Peripheral blood mononuclear cell (primary cell): Measurements from ENCODE around the gene SLCO2A1.

DNA sequence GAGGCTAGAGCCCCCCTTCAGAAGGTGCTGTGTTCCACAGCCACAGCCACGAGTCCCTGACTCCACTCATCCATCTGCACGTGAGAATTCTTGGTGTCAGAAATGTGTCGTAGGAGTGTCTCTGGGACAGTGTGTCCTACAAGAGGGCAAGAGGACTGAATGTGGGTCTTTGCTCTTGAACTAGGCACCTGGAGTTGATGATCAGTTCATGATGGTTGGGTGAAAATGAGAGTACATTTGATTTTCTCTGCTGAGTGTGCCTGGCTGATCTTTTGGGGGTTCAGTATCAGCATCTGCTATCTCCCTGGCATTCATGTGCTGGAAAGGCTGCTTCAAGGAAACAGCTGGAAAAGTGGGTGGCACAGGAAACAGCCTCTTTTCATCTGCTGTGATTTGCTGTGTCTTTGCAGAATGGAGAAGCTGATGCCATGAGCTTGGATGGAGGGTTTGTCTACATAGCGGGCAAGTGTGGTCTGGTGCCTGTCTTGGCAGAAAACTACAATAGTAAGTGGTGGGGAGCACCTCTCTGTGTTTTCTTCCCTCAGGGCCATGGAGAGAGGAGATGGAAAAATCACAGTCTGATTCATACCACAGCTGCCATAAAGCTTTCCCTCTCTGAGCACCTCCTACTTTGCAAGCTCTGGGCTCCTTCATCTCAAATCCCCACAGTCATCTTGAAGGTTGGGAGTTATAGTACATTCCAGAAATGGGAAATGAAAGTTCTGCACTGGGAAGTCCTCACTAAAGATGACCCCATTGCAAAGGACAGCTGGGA, 17.8 kb downstream of the TF start:
- PRO-cap, 8 experiments: no peak in any of the 8 experiments

DNA sequence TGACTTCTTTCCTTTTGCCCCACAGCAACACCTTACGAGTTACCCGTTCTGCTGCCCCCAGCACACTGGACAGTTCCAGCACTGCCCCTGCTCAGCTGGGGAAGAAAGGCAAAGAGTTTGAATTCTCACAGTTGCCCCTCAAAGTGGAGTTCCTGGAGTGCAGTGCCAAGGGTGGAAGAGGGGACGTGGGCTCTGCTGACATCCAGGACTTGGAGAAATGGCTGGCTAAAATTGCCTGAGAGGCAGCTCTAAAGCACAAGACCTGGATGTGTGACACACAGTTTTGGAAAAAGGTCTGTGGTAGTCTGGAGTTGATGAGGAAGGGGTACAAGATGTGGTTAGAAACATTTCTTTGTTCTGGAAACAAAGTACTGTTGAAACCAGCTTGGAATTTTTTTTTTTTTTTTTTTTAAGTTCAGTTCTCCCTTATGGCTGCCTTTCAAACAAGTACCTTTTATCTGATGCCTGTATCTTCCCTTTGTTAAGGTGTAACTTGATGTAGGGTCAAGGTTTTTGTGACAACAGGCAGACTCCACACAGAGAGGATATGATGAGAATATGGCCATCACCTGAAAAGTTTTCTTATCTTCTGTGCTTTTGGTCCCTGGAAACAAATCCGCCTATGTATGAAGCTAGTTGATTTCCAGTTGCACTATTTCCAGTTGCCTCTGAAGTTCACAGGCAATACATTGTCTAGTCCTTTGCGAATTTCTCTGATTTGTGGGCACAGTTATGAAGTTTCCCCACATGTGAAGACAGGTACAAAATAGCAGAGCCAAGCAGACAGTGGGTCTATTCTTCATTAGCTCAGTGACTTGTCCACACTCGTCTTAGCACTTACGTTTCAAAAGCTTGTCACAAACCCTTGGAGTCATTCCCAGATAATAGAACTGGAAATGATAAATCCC, 14.2 kb downstream of the SRPRB start:
- PRO-cap, 8 experiments: no peak in any of the 8 experiments

GRCh38 chr3:134029230-134030303, at the start of gene SLCO2A1:
SLCO2A1 (minus strand) TSS chr3:134029925.
- PRO-cap, 8 experiments: peak in 1 of 8 experiments; most common minus-strand start chr3:134029925 (in 1)

GRCh38 chr3:134030304-134030660, 557 bp upstream of the SLCO2A1 start:
- PRO-cap, 8 experiments: no peak in any of the 8 experiments

DNA sequence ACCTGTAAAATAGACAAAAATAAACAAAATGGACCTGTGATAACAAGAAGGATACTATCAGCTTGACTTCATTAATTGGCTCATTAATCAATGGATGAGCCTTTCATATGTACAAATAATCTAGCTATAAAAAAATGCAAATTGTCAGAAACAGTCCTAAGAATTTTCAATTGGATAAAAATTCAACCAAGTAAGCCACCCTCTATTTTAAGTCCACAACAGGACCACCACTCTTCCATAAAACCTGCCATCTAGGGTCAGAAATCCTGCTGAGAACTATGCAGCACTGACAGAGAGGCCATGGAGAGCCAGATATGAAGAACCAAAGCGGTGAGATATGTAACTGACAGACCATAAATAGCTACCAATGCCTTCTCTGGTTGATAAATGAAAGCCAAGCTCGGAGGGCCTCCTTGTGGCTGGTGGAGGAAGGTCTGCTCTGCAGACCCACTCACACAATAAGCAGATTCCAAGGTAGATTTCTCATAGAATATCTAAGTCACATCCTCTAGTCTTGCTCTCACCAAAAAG, 39.0 kb downstream of the RYK start:
- PRO-cap, 8 experiments: no peak in any of the 8 experiments

- PRO-cap, 8 experiments: no peak in any of the 8 experiments
Measured at GRCh38 chr3:134313210-134314312, 60.7 kb downstream of the AMOTL2 start.

DNA sequence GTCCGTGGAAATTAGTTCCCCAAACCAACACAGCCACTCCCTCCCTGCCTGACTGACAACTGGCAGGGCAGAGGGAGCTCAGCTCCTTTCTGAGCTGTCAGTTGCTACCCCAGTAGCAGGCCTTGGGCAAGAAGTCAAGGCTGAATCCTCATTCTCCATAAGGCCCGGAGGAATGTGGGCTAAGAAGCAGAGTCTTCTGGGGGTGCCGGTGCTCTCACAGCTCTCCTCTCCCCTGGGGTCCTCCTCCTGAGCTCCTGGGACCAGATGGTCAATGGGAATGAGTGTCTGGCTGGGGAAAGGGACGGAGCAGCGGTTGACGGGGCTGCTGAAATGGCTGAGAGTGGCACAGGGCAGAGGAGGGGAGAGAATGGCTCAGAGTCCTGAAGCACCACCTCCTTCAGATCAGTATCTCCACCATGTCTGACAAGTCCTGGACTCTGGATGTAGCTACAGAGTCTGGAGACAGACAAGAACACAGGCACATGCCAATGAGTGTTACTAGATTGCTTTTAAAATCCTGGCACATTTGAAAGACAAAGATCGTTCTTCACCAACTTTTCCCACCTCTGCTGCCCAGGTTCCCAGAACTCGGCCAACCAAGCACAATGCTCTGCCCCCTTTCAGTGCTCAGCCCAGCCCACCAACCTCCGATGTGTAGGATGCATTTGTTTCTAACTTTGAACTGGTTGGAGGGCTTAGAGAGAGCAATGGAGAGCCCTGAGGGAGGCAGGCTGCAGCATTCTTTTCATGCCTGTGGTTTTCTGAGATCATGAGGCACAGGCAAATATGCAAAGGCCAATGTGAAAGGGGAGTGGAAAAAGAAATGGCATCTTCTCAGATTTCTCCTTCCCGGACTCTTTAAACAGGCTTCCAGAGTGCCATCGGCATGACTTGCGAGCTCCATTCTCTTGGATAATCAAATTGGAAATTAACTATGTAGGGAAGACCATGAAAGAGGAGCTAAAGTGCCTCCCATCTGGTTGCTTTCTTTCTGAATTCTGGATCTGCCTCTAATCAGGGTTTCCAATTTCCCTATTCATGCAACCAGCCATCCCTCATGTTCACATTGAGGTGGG, 16.6 kb downstream of the AMOTL2 start:
- PRO-cap, 8 experiments: no peak in any of the 8 experiments

DNA sequence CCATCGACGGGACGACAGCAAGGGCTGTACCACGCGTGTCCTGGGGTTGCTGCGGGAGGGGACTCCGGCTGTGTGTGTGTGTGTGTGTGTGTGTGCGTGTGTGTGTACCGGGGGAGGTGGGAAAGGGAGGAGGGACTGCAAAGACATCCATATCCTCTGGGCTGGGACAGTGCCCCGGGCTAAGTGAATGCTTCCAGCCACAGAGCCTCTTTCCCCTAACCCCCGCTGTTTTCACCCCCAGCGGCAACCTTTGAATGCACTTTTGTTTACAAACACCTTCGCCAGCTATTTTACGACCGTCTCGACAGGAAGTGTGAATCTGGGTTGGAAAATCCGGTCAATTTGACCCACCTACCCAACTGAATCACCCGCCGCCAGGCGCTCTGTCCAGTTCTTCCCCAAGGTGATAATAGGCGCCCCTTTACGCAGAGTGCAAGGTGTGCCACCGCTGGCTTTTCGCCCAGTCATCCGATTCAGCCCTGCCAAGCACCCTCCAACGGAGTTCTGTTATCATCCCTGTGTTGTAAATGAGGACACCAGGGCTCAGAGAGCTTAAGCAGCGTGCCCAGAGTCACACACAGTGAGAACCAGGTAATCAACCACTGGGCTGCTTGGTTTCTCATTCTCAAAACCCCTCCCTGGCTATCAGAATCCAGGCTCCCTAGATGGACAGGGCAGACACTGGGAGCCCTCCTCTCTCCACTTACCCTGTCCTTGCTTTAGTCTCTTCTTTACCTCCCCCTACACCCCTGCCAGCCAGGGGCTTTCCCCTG, 772 bp upstream of the AMOTL2 start:
- PRO-cap, 8 experiments: no peak in any of the 8 experiments

- PRO-cap, 8 experiments: peak in 3 of 8 experiments; most common plus-strand start chr3:134487521 (in 1); most common minus-strand start chr3:134487461 (in 2)
Measured at GRCh38 chr3:134487236-134487972, 1.5 kb downstream of the CEP63 start.

- PRO-cap, 8 experiments: peak in 2 of 8 experiments; most common minus-strand start chr3:134535738 (in 2)
Measured at GRCh38 chr3:134535470-134535789, 49.6 kb downstream of the CEP63 start.

DNA sequence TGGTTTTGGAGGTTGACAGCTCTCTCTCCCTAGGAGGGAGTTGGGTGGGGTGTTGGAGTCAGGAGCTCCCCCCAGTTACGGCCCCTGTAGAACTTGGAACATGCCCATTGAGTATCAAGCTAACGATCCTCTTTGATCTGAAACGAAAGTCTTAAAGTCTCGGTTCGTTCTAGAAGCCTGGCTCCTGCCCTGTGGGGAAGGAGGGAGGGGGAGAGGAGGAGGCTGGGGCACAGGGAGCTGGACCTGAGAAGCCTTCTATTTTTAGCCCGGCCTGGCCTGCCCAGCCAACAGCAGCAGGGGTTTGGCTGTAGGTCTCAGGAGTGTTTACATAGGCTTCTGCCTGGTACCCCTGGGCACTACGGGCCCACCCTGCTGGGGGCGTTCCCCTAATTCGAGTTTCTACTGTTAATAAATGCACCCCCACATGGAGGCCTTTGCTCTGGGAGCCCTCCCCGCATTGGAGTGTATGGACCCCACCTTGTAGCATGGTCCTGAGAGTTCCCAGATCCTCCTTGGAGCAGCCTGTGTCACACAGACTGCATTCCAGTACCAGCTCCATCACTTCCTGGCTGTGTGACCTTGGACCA, 824 bp upstream of the KY start:
- PRO-cap, 8 experiments: no peak in any of the 8 experiments

DNA sequence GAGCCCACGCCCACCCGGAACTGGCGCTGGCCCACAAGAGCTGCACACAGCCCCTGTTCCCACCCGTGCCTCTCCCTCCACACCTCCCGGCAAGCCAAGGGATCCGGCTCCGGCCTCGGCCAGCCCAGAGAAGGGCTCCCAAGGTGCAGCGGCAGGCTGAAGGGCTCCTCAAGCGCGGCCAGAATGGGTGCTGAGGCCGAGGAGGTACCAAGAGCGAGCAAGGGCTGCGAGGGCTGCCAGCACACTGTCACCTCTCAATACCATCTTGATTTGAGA, 121.5 kb downstream of the EPHB1 start:
- PRO-cap, 8 experiments: no peak in any of the 8 experiments

DNA sequence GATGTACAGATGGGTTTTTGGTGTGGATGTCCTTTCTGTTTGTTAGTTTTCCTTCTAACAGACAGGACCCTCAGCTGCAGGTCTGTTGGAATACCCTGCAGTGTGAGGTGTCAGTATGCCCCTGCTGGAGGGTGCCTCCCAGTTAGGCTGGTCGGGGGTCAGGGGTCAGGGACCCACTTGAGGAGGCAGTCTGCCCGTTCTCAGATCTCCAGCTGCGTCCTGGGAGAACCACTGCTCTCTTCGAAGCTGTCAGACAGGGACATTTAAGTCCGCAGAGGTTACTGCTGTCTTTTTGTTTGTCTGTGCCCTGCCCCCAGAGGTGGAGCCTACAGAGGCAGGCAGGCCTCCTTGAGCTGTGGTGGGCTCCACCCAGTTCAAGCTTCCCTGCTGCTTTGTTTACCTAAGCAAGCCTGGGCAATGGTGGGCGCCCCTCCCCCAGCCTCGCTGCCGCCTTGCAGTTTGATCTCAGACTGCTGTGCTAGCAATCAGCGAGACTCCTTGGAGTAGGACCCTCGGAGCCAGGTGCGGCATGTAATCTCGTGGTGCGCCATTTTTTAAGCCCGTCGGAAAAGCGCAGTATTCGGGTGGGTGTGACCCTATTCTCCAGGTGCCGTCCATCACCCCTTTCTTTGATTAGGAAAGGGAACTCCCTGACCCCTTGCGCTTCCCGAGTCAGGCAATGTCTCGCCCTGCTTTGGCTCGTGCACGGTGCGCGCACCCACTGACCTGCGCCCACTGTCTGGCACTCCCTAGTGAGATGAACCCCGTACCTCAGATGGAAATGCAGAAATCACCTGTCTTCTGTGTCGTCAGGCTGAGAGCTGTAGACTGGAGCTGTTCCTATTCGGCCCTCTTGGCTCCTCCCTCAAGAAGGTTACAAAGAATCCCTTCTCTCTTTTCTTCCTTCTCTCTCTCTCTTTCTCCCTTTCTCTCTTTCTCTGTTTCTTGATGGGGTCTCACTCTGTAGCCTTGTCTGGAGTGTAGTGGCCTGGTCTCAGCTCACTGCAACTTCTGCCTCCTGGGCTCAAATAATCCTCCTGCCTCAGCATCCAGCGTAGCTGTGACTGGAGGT, 235.7 kb downstream of the EPHB1 start:
- PRO-cap, 8 experiments: no peak in any of the 8 experiments

GRCh38 chr3:135170720-135171244, 375.7 kb downstream of the EPHB1 start:
- PRO-cap, 8 experiments: no peak in any of the 8 experiments

DNA sequence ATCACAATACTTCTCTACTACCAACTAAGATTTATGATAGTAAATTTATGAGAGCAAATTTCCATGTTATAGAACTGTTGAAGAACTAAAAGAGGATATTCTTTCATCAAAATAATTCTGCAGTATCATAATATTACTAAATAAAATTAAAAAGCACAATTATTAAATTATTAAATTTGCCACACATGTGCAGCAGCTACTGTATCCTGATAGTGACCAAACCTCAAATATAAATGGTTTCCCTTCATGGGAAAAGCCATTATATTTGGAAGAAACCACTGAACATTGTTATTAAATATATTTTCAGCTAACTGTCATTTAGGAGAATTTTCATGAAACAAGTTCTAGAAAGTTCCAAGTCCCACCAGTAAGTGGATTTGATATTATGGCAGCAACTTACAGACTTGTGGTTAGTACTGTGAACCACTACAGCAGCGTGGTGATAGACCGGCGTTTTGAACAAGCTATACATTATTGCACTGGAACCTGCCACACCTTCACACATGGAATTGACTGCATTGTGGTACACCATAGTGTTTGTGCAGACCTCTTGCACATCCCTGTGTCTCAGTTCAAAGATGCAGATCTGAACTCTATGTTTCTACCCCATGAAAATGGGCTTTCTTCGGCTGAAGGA, 35.7 kb downstream of the PPP2R3A start:
- PRO-cap, 8 experiments: no peak in any of the 8 experiments

- PRO-cap, 8 experiments: no peak in any of the 8 experiments
Measured at GRCh38 chr3:136142546-136142933, 53.6 kb downstream of the MSL2 start.

- PRO-cap, 8 experiments: no peak in any of the 8 experiments
Measured at GRCh38 chr3:136173387-136174238, 22.5 kb downstream of the MSL2 start.

DNA sequence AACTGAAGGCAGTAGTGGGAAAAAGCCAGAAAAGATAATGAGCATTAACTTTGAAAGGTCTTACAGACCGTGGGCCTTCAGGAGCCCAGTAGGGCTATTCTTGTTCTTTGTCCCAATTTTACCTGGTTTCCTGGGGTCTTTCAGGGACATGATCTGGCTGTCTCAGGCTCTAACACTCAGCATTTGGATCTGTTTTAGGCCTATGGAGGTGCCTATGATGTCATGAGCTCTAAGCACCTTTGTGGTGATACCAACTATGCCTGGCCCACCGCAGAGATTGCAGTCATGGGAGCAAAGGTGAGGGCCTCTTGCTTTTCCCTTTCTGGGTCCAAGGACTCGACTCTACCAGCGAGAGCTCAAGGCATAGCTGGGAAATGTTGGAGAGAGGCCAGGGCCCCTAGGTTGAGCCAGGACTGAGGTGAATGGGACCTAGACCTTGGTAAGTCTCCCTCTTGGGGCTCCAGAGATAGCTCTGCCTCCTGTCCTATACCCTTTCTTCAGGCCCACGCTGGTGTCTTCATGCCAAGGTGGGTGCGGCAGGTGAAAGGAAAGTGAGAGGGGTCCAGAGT, 77.4 kb downstream of the PCCB start:
- PRO-cap, 8 experiments: no peak in any of the 8 experiments

GRCh38 chr3:136403865-136404862, 154.0 kb downstream of the PCCB start:
- PRO-cap, 8 experiments: no peak in any of the 8 experiments

DNA sequence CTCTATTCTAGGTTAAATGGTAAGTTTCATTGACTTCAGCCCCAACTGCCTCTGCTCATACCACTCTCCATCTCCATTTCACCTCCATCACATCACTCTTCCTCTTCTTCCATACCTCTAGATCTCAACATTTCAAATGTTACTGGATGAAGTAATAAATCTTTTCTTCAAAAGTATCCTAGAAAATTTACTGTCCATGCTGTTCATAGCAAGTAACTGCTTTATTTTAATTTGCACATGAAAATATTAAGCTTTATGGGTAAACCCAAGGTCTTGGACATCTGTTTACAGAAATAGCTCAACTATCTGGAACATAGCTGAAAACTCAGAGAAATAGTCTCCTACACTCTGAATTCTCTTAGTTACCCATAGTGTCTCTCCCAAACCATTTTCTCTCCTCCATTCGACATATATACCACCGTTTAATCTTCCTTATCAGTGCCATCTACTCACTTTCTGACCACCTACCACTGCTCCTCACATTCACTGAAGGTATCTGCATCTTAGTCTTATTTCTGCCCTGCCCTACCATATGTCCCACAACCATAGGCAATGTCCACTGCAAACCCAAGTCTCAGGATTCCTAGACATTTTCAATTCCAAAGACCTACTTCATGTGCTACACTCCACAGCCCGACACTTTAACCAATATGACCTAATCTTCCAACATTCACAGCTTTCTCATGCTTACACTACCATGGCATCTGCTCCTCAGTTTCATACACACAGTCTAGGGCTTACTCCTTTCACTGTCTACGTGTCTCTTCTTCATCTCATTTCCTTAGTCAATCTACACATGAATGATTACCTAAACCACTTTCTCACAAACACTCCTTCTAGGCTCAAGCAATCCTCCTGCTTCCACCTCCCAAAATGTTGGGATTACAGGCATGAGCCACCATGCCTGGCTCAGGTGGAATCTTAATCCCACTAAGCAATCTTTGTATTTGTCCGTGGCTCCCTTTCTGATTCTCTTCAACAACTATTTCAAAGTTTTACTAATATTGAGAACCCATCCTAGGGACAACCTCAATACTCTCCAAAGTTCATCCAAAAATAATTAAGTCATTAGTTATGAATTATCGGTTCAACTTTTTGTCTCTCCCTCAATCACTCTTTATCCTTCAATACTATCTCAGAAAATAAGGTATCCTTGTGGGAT, 106.4 kb downstream of the STAG1 start:
- PRO-cap, 8 experiments: no peak in any of the 8 experiments